ENCODE data around the genes GUCA1ANB and UBR2.

GRCh38 chr6:42155056-42155633 is at the start of gene GUCA1ANB:
Gene GUCA1ANB, plus strand, starts transcription at chr6:42155406.
- RRBS = no CpG with 5 or more reads among the region's 3 CpGs
CAGE:
- cytosol, long polyA plus RNA = no peak
- long polyA plus RNA = no peak
- nucleus, long polyA plus RNA = no peak

DNA sequence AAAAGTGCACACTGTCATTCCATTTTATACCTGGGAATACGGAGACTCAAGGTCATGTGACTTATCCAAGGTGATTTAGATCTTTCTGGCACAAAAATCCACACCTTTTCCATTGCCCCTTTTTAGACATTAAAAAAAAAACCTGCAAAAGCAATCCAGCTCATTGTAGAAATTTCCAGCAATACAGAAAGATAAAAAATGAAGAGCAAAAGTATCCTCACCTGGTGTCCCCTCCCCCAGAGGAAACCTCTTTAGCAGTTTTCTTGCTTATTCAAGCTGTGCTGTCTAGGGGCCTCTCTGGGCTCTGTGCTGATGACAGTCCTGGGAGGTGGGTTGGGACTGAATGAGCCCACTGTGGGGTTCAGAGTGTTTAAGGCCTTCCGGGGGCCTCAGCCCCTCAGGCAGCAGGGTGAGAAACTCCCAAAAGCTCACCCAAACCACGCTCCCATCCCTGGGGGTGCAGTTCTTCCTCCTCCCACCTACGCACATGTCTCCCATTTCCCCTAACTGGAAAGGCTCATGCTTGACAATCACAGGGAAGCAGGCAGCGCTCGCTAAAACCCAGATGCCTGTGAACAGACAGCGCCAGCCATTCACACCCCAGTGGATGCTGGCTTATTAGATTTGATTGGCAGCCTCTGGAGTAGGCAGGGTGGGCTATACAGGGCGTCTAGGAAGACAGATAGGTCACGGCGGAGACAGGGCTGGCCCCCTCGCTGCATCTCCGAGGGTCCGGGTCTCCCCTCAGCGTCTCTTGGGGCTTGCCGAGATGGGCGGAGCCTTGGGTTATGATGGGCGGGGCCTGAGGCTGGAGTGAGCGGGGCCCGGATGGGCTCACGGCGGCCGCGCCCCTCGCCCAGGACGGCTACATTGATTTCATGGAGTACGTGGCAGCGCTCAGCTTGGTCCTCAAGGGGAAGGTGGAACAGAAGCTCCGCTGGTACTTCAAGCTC is 4.5 kb downstream of the GUCA1A start:
- RRBS = 16% methylated on average over 6 of the region's 28 CpGs
CAGE:
- cytosol, long polyA plus RNA = no peak
- long polyA plus RNA = no peak
- nucleus, long polyA plus RNA = no peak

GRCh38 chr6:42291872-42292587 is 74.4 kb upstream of the MRPS10 start:
- RRBS = no CpG with 5 or more reads among the region's 7 CpGs
CAGE:
- cytosol, long polyA plus RNA = no peak
- long polyA plus RNA = no peak
- nucleus, long polyA plus RNA = no peak

DNA sequence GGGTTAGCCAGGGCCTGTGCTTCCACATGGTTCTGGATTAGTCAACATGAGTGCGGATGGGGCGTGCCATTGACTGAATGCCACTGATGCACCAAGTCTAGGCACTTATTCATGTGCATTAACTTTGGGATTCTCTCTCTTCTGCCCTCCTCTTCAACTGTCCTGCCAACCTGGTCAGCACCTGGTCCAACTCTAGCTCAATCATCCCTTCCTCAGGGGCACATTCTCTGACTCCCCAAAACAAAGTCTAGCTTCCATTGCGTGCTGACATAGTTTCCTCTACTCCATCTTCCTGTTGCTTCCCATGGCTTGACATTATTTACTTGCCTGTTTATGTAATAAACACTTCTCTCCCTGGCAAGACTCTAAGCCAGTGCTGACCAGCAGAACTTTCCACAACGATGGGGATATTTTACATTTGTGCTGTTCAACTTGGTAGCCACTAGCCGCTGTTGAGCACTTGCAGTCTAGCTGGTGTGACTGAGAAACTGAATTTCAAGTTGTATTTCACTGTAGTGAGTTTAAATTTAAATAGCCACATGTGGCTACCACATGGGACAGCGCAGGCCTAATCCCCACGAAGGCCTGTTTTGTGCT is 116.1 kb downstream of the TRERF1 start:
- RRBS = no CpG with 5 or more reads among the region's 7 CpGs
CAGE:
- cytosol, long polyA plus RNA = no peak
- long polyA plus RNA = no peak
- nucleus, long polyA plus RNA = no peak

DNA sequence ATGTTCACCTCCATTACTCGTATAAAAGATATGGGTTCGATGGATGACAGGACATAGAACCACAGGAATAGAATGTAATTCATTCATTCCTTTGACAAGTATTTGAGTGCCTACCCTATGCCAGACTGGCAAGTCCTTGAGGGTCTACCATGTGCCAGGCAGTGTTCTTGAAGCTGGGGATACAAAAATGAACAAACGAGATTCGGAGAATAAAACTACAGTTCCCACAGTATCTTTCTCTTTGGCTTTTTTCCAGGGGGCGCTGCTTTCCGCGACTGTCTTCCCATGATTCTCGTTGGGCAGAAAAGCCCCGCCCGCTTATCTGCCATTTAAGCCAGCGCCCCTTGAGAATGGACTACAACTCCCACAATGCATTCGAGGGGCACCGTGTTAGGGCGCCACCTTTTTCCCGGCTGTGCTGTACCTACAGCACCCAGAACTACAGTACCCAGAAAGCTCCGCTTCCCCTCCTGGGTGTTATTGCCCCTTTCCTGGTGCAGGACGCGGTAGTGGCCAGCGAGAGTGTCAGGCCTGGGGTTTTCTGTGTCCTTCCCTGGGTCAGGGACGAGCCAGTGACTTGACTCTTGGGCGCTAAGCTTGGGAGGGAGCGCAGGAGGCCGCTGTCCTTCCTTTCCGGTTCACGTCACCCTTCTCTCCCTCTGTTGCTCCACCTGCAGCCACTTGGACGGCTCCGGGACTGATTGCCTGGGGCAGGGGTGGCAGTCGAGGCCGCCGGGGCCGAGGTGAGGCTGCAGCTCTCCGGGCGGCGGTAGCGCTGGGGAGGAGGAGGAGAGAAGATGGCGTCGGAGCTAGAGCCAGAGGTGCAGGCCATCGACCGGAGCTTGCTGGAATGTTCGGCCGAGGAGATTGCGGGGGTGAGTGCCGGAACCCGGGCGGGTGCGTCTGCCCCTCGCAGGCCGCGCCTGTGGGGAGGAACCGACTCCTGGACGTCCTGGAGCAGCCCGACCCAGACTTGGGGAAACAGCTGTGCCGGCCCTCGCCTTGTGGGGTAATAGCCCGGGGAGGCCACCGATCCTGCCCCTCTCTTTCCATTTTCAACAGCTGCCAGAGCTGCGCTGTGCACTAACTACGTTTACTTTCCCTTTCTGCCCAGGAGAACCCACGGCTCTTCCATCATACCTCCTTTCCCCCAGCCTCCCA is at the start of gene UBR2:
Gene UBR2, plus strand, starts transcription at position 507 of the 1,161 bp plus-strand sequence.
- RRBS = 2% methylated on average over 25 of the region's 59 CpGs
CAGE:
- cytosol, long polyA plus RNA = no peak
- long polyA plus RNA = no peak
- nucleus, long polyA plus RNA = start-site peak on the plus strand centred at position 488 of the sequence, 48 bp wide, 123 and 76 reads in 2 replicates

DNA sequence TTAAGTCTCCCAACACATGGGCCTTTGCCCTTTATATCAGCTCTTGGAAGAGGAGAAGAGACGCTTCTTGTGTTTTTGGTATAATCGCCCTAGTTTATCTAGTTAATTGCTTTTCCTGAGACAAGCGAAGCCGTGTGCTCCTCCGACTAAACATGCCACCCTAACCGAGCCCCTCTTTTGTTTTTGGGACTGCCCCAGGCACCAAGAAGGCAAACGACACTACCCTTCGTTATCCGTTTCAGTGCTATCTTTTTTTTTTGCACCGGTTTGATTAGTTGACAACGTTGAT is 799 bp downstream of the UBR2 start:
- RRBS = no CpG with 5 or more reads among the region's 11 CpGs
CAGE:
- cytosol, long polyA plus RNA = no peak
- long polyA plus RNA = no peak
- nucleus, long polyA plus RNA = no peak

GRCh38 chr6:42572386-42573026 is 8.7 kb downstream of the UBR2 start:
- RRBS = no CpG with 5 or more reads among the region's 5 CpGs
CAGE:
- cytosol, long polyA plus RNA = no peak
- long polyA plus RNA = no peak
- nucleus, long polyA plus RNA = no peak

DNA sequence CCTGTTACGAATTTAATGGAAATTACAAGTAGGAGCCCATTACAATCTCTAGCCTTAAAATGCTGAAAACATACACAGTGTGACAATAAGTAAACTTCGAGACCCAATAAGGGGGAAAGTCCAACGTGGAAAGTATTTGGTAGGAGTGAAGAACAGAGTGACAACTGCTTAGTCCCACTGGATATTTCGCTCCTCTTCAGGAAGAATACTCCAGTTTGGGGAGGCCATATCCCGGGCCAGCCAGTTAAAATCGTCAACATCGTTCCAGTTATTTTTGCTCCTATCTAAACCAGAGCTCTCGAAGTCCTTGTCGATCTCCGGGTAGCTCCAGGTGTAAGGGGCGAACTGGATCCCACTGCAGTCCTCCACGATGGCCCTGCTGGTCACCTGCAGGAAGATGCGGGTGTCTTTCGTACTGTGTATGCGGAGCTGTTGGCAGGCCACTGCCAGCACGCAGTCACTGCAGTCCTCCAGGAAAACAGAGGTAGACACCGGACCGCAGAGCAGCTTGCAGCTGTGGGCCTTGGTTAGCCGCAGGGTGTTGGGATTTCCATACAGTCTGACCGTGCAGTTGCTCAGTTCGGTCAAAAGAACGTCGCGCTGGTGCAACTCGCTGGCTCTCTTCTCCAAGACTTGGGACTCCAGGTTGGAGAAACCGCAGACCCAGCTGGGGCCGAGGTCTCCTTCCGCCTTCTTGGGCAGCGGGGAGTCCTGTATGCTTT is 877 bp downstream of the TBCC start:
- RRBS = 4% methylated on average over 6 of the region's 29 CpGs
CAGE:
- cytosol, long polyA plus RNA = no peak
- long polyA plus RNA = no peak
- nucleus, long polyA plus RNA = no peak

GRCh38 chr6:42781097-42781419 is 794 bp upstream of the BICRAL start:
- RRBS = no CpG with 5 or more reads among the region's 2 CpGs
CAGE:
- cytosol, long polyA plus RNA = no peak
- long polyA plus RNA = no peak
- nucleus, long polyA plus RNA = no peak

DNA sequence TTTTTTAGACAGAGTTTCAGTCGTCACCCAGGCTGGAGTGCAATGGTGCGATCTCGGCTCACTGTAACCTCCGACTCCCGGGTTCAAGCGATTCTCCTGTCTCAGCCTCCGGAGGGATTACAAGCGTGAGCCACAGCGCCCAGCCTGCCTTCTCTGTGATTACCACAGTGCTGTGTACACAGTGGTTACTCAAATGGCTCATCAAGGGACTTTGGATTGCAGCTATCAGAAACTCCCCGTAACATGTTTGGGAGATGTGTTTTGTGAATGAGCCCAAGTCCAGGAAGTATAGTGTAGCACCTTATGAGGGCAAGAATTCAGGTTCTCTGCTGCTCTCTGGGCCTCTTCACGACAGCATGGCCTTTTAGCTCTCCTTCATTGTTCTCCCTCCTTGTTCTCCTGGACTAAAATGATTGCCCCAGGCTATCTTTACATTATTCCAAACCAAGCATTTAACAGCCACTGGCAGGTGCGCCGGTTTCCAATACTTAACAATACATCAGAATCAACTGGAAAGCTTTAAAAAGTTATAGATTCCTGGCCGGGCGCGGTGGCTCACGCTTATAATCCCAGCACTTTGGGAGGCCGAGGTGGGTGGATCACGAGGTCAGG is 34.1 kb upstream of the RPL7L1 start:
- RRBS = 95% methylated on average over 1 of the region's 19 CpGs
CAGE:
- cytosol, long polyA plus RNA = no peak
- long polyA plus RNA = no peak
- nucleus, long polyA plus RNA = no peak

- RRBS = 100% methylated on average over 2 of the region's 19 CpGs
CAGE:
- cytosol, long polyA plus RNA = no peak
- long polyA plus RNA = no peak
- nucleus, long polyA plus RNA = no peak
Observed at GRCh38 chr6:42962838-42963681, 2.5 kb downstream of the GNMT start.

- RRBS = no CpG with 5 or more reads among the region's 15 CpGs
CAGE:
- cytosol, long polyA plus RNA = no peak
- long polyA plus RNA = no peak
- nucleus, long polyA plus RNA = no peak
Observed at GRCh38 chr6:43054155-43054654, 554 bp upstream of the CUL7 start.

- RRBS = no CpG with 5 or more reads among the region's 11 CpGs
CAGE:
- cytosol, long polyA plus RNA = no peak
- long polyA plus RNA = no peak
- nucleus, long polyA plus RNA = no peak
Observed at GRCh38 chr6:43059112-43059315, 220 bp downstream of the MRPL2 start.

DNA sequence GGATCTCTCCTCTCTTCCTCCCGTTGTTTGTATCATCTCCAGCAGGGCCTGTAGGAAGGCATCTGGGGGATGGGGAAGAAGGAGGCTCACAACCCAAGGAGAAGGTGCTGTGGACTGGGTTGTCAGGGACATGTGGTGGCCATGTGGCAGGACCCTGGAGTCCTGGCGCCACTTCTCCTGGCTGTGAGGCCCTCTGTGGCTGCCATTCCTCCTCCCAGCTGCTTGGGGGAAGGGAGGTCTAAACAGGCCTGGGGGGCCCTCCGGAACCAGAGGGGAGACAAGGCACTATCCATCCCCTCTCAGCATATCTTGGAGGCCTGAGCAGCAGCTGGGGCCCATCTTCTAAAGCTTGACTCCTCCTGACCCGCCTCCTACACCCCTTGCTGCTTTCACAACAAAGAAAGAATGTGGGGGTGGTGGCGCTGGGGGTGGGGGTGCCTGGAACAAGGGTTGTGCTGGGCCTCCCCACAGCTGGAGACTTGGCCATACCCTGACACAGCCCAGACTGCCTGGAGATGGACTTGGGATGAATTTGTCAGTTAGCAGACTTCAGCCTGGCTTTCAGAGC is 824 bp upstream of the PTK7 start:
- RRBS = no CpG with 5 or more reads among the region's 5 CpGs
CAGE:
- cytosol, long polyA plus RNA = no peak
- long polyA plus RNA = no peak
- nucleus, long polyA plus RNA = no peak

DNA sequence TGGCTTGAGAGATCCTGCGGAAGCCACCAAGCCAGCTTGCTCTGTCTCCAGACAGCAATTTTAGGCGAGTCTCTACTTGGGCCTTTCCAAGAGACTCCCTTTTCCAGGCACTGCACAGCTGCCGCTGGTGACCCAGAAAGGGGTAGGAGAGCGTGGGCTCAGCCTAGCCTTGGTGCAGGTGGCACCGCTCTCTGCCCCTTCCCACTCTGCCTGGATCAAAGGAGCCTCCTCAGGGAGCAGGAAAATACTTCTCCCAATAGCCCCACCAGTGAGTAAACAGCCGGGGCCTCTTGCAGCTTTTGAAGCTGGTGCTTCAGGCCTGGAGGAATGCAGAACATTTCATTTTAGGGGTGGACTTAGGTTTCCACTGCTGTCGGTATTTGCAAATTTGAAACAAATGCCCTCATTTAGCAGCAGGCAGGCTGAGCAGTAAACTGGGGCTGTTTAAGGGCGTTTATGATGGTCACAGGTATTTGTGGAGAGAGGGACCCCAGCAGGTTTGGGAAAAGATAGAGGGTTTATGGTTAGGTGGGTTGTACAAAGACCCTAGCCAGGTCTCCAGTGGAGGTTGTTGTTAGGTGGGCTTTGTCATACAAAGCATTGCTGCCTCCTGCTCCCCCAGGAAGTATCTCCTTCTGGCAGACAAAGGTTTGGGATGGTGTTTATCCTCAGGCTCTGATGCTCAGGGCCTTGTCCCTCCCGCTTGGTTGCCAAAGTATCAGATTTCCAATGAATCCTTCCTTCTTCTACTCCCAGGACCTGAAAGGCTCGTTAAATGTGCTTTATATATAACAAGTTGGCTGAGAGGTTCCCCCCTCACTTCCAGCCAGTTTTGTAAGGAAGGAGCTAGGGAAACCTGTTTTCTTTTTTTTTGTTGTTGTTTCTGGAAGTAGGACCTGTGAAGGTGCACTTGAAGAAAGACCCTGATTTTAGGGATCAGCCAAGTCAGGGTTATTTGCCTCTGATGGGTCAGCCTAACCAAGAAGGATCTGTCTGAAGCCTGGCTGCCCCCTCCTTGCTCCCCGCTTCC is 14.2 kb downstream of the PTK7 start:
- RRBS = no CpG with 5 or more reads among the region's 11 CpGs
CAGE:
- cytosol, long polyA plus RNA = no peak
- long polyA plus RNA = no peak
- nucleus, long polyA plus RNA = no peak

DNA sequence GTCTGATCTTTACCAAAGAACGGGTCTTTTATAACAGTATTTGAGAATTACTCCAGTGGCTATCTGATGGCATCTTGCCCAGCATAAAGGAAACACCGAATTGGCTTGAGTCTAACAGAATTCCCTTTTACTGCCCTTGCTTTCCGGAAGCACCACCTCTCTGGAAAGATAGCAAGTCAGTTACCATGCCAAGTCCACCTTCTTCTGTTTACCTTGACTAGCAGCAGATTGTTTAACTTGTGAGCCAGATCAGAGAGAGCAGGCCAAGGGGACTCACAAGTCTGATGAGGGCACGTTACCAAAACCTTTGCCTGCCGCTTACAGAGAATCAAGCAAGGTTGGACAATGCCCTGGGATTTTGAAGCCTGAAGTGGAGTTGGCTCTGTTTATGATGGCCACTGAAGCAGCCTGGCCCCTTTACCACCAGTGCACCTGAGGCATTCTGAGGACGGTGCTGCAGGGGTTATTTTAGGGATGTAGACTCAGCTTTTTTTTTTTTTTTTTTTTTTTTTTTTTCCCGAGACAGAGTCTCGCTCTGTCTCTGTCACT is 20.7 kb upstream of the SRF start:
- RRBS = no CpG with 5 or more reads among the region's 8 CpGs
CAGE:
- cytosol, long polyA plus RNA = no peak
- long polyA plus RNA = no peak
- nucleus, long polyA plus RNA = no peak

DNA sequence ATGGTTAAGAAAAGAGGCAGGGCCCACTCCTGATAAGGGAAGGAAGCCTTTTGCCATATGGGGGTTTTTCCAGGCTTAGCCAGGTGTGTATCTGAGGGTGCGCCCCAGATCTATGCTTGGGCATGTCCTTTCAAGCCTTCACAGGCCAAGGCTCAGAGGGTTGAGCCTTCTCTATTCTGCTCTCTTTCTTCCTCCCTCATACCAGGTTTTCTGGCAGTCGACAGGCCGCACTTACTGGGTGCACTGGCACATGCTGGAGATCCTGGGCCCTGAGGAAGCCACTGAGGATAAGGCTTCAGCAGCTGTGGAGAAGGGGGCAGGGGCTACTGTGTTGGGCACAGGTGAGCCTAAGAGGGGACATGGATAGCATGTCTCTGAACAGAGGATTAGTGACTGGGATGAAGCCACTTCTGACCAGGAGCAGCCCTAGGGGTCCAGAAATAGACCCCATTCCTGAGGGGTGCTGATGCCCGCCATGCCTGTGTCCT is 4.8 kb downstream of the CUL9 start:
- RRBS = no CpG with 5 or more reads among the region's 4 CpGs
CAGE:
- cytosol, long polyA plus RNA = no peak
- long polyA plus RNA = no peak
- nucleus, long polyA plus RNA = no peak

DNA sequence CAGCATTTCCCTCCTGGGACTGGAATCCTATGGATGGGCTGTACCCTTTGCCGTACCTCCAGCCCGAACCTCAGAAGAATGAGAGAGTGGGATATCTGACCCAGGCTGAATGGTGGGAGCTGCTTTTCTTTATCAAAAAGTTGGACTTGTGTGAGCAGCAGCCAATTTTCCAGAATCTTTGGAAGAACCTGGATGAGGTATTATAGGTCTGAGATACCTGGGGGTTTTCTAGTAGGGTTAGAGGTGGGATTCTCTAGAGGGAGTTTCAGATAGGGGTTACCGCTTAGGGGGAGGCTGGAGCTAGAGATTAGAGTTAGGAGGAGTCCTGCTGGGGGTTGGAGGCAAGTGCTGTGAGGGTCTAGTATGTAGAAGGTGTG is 5.2 kb downstream of the CUL9 start:
- RRBS = no CpG with 5 or more reads among the region's 3 CpGs
CAGE:
- cytosol, long polyA plus RNA = no peak
- long polyA plus RNA = no peak
- nucleus, long polyA plus RNA = no peak

DNA sequence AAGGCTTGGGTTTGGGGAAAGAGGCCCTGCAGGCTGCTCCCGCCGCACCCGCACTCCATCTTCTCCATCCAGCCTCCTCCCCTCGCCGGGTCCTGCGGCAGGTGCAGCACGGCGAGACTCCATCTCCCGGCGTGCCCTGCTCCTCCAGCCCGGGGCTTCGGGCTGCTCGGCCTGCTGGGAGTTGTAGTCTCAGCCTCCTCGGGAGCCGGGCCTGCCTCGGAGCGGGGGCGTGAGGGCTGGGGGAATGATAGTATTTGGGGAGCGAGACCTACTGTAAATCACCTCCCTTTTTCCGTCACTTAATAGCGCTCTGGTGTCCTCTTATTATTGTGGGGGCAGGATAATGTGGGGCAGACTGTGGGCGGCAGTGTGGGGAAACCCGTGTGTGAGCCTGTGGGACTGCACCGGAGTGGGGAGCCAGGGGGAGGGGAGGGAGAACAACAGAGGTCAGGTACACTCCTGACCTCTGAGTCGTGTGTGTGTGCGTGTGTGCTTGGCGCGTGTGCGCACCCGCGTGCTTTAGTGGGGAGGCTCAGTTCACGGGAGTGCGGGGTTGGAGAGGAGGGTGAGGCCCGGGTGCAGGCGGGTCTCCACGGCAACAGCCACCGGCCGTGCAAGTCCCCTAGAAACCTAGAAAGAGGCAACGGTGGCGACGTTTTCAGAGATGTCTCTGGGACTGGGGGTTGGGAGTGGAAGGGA is 4.0 kb downstream of the TTBK1 start:
- RRBS = 1% methylated on average over 10 of the region's 41 CpGs
CAGE:
- cytosol, long polyA plus RNA = no peak
- long polyA plus RNA = no peak
- nucleus, long polyA plus RNA = no peak

DNA sequence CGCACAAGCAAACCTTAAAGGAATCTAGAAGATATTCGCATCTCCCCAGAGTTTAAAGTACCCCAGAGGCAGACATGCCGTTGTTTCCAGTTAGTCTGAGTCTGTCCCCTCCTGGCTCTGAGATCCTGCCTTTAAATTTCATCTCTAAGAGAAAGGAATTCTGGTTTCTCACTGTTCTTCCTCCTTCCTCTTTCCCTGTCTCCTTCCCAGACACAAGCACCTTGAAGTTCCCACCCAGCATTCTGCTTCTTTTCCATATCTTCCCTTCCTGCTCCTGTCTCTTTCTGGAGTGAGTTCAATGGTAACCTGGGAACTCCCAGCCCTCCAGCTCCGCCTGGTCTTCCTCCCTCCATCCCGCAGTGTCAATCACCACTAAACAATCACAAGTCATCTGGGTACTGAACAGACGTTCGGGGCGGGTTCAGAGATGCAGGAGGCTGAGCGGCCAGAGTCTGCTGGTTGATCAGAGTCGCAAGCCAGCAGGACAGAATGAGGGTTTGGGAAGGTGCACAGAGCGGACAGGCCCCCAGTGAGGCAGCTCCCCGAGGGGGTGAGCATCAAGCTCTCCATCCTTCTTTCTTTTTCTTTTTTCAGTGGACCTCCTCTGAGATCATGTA is 7.7 kb downstream of the TTBK1 start:
- RRBS = no CpG with 5 or more reads among the region's 12 CpGs
CAGE:
- cytosol, long polyA plus RNA = no peak
- long polyA plus RNA = no peak
- nucleus, long polyA plus RNA = no peak

Measured in IMR-90 (cell line).